Fibroblast of villous mesenchyme (primary cell): ENCODE data around the genes PRELID1 and F12.

DNA sequence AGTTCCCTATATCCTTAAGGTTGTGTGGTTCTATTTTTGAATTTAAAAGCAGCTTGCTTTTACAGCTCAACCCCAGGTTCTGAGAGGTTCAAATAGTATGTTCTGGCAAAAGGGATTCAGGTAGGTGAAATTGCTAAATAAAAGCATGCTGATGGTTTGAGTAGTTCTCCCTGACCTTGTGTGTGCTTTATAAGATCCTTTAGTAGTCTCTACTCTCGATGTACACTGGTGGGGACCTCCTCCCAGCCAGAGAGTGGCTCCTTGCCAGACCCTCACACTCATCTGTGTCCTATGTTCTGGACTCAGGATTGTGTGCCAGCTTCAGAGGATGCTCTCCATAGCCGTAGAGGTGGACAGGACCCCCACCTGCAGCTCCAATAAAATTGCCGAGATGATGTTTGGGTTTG is 37.2 kb downstream of the KIAA1191 start:
- CAGE, long polyA plus RNA, result no peak

- CAGE, long polyA plus RNA, result no peak
Measured at GRCh38 chr5:176361095-176361415, 509 bp downstream of the KIAA1191 start.

GRCh38 chr5:176397499-176398230 is 9.1 kb downstream of the HIGD2A start:
- CAGE, long polyA plus RNA, result no peak

DNA sequence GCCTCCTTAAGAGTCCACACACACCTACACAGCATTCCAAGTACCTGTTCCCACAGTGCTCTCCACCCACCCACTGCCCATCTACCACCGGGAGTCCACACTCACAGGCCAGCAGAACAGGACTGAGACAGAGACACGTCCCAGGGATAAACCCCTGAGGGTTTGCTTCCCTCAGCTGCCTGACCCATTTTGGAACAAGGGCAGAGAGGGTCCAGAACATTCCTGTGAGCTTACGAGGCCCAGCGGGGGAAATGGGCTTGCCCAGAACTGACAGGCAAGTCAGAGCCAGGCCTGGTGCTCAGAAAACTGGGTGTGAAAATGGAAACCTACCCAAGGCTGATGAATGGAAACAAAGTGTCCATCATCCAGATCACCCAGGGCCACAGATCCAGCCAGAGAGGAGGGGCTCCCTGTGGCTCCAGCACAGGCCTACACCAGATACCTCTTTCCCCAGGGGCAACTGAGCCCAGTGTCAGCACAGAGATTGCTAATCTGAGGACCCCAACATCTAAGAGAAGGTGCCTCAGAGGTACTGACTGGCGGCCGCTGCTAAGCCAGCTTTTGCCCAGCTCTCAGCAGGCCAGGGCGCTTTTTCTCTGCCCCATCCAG is 3.2 kb downstream of the CLTB start:
- CAGE, long polyA plus RNA, result no peak

- CAGE, long polyA plus RNA, result no peak
Measured at GRCh38 chr5:176526810-176527855, 10.1 kb downstream of the RNF44 start.

- CAGE, long polyA plus RNA, result no peak
Measured at GRCh38 chr5:176532012-176532518, 5.1 kb downstream of the RNF44 start.

- CAGE, long polyA plus RNA, result no peak
Measured at GRCh38 chr5:176536372-176536814, 809 bp downstream of the RNF44 start.

DNA sequence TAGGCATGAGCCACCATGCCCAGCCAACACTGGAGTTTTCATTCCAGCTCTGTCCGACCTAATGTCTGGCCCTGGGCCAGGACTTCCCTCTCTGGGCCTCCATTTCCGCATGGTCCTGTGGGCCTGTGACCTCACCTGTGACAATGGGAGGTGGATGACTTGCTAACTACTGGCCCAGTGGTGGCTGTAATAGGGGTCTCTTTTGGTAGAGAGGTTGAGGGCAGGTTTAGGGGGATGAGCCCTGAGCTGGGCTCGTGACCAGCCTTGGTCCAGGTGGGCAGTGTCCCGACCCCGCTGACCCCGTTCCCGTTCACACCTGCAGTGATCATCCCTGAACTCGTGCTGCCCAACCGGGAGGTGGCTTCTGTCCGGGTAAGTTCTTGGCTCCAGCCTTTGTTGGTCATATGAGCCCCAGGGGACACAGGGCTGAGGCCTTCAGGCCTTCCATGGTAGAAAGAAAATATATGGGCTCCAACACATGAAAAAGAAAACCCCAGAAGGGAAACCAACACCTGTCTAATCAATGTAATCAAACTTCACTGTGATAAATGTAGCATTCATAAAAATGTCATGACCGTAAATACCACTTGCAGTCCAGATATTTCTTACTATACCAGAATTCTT is 23.4 kb downstream of the GPRIN1 start:
- CAGE, long polyA plus RNA, result no peak

GRCh38 chr5:177132178-177133122 is 1.1 kb upstream of the NSD1 start:
- CAGE, long polyA plus RNA, result no peak

DNA sequence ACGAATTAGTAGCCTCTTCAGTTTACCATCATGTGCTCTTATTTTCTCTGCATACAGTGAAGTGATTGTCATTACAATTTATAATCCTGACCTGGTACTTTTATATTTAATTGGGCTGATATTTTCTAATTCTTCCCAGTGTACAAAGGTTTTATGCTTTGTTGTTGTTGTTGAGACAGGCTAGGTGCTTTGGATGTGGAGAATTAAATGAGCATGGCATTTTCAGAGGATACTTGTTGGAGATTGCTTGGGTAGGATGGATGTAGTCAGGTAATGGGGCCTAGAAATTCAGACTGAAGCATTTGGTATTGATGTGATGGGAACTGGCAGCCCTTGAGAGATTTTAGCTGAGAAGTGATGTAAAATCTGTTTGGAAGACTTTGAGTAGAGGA is 6.5 kb downstream of the NSD1 start:
- CAGE, long polyA plus RNA, result no peak

GRCh38 chr5:177303493-177304154 is at the start of gene PRELID1:
Gene PRELID1, plus strand, starts transcription at chr5:177303799.
- CAGE, long polyA plus RNA, result start-site peak on the minus strand at chr5:177303656-177303722, 219 and 80 reads in 2 replicates

DNA sequence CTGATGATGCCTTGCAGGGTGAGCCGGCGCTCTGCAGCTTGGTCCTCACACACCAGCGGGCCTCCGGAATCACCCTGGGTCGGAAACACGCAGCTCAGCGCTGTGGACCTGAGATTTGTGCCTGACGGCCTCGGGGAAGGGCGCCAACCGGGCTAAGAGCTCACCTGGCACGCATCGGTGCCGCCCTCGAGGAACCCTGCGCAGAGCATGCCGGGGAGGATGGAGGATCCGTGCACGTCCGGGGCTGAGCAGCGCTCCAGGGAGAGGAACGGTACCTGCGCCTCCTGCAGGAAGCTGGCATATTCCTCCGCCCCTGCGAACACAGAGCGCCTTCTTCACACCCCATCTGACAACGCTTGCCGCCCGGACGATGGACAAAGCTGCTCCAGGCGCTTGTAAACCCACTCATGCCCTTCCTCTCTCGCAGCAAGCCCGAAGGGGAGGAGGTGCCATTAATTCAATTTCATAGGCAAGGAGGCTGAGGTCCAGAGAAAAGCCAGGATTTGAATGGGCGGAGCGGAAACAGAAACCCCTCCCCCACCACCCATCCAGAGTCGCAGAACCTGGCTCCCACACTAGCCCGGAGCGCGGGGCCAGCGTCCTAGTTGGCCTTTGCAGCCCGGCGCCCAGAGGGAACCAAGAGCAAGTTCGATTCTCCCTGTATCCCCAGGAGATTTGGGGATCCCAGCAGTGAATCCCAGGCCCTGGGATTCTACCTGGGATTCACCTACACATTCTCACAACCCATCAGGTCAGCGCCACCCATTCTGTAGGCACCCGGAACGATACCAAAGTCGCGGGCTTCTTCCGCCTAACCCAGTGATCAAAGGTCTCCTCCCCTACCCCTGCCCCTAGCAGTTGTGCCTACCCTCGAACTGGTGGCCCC is 2.2 kb upstream of the PFN3 start:
- CAGE, long polyA plus RNA, result no peak

DNA sequence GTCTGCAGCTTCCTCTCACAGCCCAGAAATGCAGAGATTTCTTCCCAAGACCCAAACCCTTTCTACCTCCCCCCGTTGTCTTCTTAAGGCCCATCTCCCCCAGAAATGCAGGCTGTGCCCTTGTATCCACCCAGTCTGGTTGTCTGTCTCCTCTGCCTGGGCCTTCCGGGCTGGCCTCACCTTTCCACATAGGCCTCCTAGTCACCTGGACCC is 289 bp downstream of the F12 start:
- CAGE, long polyA plus RNA, result no peak

- CAGE, long polyA plus RNA, result no peak
Measured at GRCh38 chr5:177409382-177409896, at the start of gene F12. Gene F12, minus strand, starts transcription at chr5:177409564.

DNA sequence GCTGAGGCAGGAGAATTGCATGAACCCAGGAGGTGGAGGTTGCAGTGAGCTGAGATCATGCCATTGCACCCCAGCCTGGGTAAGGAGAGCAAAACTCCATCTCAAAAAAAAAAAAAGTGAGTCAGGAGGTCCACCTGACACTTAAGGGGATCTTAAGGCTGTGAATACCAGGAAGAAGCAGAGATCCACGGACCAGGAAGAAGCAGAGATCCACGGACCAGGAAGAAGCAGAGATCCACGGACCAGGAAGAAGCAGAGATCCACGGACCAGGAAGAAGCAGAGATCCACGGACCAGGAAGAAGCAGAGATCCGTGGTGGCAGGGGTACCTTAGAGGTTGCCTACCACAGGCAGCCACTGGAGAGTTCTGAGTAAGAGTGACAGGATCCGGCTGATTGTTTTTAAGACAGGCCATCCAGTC is 6.1 kb upstream of the GRK6 start:
- CAGE, long polyA plus RNA, result no peak

- CAGE, long polyA plus RNA, result no peak
Measured at GRCh38 chr5:177429089-177429879, 2.8 kb downstream of the GRK6 start.

DNA sequence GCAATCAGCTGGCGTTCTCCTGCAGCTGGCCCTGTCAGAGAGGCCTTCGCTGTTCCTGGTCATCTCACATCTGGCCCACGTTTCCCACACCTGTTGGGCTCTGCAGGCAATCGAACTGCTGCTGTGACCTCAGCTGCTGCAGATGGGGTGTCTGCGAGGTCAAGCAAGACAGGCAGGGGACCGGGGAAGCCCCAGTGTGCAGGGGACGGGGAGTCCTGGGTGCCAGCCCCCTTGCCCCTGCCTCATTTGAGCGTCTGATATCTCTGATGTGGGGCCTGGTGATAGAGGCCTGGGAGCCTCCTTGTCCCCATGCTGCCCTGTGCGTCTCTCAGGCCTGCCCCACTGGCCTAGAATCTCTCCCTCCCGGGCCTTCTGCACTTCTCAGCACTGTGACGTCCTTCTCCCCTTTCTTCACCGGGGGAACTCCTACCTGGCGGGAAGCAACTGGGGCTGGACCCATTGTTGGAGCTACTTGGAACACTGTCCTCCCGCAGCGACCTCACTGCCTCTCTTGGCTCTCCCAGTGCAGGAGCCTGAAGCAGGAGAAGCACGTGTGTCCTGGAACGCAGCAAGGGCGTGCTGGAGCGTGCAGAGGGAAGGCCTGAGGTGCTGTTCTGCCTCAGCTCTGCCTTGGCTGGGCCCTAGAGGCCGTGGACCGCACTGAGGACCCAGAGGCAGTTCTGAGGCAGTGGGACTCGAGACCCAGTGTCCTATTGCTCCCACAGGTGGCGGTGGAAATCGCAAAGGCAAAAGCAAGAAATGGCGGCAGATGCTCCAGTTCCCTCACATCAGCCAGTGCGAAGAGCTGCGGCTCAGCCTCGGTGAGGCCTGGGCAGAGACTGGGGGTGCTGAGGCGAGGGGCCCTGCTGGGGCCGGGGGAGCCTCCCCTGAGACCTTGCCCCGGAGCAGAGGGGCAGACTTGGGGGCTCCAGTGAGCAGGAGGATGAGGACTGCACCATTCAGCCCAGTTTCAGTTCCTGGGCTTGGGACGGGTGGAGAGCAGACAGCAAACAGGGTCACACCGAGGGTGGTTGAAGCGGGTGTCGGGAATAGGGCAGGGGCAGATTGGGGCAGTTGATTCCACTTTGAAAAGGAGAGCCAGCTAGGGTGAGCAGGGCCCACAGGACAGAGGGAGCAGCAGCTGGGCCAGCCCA is 4.0 kb downstream of the GRK6 start:
- CAGE, long polyA plus RNA, result no peak

DNA sequence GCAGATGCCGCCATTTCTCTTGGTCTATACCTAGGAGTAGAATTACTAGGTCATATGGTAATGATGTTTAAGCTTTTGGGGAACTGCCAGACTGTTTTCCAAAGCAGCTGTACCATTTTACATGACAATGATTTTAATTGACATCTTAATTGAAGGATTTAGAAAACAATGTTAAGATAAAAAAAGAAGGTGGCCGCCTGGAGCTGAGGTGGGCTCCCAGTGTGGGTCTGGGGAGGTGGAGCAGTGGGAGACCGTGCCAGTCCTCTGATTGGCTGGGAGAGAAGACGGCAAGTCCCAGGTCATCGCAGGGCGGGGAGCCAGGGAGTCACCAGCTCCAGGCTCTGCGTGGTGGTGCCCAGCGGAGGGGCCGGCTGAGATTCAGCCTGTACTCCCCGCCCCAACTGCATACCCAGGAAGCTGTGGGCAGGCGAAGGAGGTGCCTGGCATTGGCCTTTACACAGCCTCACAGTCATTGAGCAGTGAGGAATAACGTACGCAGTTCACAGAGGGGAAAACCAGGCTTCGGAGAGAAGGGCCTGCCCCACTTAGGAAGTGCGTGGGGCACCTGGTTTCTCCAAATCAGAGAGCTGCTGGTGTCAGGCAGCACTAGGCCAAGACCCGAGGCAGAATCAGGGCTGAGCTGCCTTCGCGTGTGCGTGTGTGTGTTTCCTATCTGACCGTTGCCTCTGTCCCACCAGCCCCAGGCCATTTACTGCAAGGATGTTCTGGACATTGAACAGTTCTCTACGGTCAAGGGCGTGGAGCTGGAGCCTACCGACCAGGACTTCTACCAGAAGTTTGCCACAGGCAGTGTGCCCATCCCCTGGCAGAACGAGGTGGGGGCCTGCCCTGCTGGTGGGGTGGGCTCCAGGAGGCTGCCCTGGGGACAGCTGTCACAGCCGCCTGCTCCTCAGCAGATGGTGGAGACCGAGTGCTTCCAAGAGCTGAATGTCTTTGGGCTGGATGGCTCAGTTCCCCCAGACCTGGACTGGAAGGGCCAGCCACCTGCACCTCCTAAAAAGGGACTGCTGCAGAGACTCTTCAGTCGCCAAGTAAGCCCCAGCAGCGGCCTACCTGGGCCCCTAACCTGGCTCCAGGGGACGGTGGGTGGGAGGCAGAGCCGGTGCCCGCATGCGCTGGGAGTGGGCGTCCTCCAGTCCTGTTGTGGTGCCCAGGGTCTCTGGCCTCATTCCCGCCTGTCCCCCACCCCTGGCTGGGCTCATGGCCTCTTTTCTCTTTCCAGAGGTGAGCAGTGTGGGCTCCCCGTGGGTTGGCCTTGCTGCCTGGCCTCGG is 6.2 kb upstream of the PRR7 start:
- CAGE, long polyA plus RNA, result no peak

- CAGE, long polyA plus RNA, result no peak
Measured at GRCh38 chr5:177444086-177444492, 2.5 kb upstream of the PRR7 start.

GRCh38 chr5:177450828-177451304 is 4.3 kb downstream of the PRR7 start:
- CAGE, long polyA plus RNA, result no peak